ENCODE measurements around the gene TRMO.

GRCh38 chr9:96218863-96220023 lies 82.7 kb downstream of the HSD17B3 start:
- PRO-cap: no peak

- PRO-cap: no peak
Measured at GRCh38 chr9:96344487-96345224, 38.9 kb downstream of the SLC35D2 start.

- PRO-cap: no peak
Measured at GRCh38 chr9:96345572-96345845, 38.0 kb downstream of the SLC35D2 start.

- PRO-cap: no peak
Measured at GRCh38 chr9:96464049-96464692, 14.2 kb downstream of the HABP4 start.

- PRO-cap: no peak
Measured at GRCh38 chr9:96487828-96488493, 38.0 kb downstream of the HABP4 start.

GRCh38 chr9:96566125-96566484 lies 53.5 kb downstream of the CDC14B start:
- PRO-cap: no peak

GRCh38 chr9:96757203-96757808 lies 20.6 kb downstream of the ZNF510 start:
- PRO-cap: no peak

DNA sequence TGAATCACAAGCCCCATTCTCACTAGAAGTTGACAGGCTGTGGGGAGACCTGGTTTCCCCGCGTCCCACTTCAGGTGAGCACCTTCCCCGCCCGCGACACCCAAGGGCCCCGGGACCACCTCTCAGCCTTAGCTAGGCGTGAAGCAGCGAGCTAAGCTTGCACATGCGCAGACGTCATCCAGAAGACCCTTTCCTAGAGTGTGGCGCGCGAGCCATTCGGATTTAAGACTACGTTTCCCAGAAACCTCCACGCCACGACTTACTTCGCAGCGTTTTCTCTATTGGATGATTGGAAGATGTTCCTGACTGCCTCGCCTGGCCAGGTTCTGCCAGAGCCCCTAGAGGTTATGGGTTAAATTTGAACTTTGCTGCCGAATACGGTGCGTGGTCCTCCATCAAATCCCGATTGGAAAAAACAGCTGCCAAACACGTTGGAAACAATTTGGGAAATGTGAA lies 21.4 kb upstream of the ZNF782 start:
- PRO-cap: no peak

- PRO-cap: no peak
Measured at GRCh38 chr9:96996715-96997198, 42.2 kb downstream of the CTSV start.

DNA sequence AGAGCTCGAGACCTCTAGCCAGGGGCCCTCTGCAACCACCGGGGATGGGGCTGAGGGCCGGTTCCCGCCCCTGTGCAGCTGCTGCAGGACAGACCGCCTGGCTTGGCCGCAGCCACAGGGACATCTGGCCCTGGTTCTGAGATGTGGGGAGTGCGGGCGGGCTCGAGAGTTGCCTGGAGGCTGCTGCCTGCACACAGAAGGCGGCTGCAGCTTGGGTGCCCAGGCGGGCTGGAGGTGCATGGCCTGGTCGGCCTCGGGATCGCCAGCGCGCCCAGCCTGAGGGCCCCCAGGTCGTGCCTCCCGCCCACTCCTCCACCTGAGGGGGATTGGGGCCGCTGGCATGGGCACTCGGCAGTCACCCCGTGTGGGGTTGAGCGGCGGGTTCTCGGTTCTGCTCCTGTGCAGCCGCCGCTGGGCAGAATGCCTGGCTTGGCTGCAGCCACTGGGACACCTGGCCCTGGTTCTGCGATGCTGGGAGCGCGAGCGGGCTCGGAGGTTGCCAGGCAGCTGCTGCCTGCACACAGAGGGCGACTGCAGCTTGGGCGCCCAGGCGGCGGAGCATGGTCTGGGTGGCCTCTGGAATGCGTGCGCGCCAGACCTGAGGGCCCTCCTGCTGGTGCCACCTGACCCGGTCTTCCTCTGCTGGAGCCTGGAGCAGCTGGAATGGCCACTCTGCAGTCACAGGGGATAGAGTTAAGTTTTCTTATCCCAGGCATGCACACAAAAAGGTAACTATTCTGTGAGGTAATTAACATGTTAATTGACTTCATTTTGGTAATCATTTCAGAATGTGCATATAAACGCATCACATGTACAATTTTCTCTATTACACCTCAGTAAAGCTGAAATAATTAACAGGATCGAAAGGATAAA lies 85.1 kb upstream of the CCDC180 start:
- PRO-cap: no peak

GRCh38 chr9:97563879-97564913 lies 62.7 kb downstream of the TMOD1 start:
- PRO-cap: no peak

DNA sequence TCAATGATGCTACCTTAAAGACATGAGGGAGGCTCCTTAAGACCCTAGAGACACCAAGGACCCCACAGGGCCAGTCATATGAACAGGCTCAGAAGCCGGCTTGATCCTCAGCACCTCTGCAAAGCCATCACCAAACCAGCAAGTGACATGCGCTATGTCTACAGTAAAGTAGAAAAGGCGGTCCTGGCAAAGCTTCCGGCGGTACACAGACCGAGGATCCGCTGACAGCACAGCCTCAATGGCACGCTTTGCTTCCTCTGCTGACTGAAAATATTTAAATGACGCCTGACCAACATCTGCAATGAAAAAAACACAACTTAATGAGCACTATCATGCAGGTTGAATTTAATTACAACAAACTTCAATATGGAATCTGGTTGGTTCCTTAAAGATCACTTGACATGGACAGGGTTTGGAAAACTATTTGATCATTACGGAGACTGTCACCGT lies 17.6 kb downstream of the TRMO start:
- PRO-cap: no peak

- PRO-cap: unidirectional peak, minus-strand start at chr9:97922186; bidirectional peak, plus-strand start at chr9:97922583, minus-strand start at chr9:97922256
Measured at GRCh38 chr9:97921881-97922829, at the start of gene TRMO. TRMO (minus strand) TSS chr9:97922500.

- PRO-cap: no peak
Measured at GRCh38 chr9:98075813-98076391, 19.4 kb downstream of the NANS start.

- PRO-cap: no peak
Measured at GRCh38 chr9:98227742-98228289, 27.6 kb downstream of the TBC1D2 start.

- PRO-cap: no peak
Measured at GRCh38 chr9:98790059-98790813, 6.1 kb downstream of the ANKS6 start.

DNA sequence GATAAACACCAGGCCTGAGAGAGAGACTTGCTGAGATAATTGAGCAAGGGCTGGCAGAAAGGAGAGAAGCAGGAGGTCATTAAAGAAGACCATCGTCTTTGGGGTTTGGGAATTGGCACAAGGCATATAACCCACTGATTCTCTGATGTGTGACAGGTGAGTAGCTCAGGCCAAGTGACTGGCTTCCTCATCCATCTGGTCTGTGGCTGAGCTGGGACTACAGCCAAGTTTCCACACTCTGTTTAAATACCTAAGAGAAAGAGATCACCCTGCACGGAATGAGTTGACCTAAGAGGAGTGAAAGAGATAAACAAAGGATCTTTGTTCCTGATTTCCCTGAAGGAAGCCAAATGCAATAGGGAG lies 40.8 kb downstream of the GALNT12 start:
- PRO-cap: no peak

DNA sequence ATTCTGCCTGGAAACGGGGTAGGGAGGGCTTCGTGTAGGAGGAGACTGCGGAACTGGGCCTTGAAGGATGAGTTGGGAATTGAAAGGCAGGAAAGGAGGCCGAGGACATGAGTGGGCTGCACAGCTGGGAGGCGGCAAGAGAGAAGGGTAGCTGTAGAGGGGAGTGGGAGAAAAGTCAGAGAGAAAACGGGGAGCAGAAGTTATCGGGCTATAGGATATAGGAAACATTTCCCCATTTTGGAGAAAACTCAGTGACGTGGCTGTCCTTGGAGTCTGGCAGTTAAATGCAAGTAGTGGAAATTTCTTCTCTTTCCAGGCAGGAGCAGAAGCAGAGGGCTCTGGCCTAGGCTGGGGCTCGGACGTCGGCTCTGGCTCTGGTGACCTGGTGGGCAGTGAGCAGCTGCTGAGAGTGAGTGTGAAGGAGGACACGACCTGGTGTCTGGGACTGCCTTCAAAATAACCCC lies 79.4 kb downstream of the COL15A1 start:
- PRO-cap: no peak

DNA sequence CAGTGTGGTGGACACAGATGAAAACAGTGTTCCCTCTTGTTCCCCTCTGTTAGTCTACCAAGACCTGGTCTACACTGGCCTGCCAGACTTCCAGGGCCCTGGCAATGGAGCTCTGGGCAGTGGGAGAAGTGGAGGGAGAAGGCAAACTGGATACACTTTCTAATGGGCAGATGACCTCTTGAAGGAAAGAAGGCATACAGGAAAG lies 13.4 kb upstream of the TGFBR1 start:
- PRO-cap: no peak

- PRO-cap: no peak
Measured at GRCh38 chr9:99092832-99093442, 12.0 kb upstream of the TGFBR1 start.

Measured in ascending aorta (tissue), 1 donor.